SK-N-SH (cell line): Measurements from ENCODE around the gene SPACA7.

DNA sequence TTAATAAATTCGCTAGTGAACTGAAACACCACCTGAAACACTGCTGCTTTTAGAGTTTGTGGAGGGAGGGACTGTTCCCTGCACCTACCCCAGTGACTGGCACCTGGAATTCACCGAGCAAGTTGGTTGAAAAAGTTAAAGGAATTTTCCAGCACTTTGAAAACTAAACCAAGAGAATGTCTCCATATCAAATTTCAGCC, 3.6 kb upstream of the RAB20 start:
- RRBS: no CpG with 5 or more reads among the region's 2 CpGs
CAGE:
- cytosol, long polyA plus RNA: no peak
- long polyA plus RNA: no peak
- nucleus, long polyA plus RNA: no peak

DNA sequence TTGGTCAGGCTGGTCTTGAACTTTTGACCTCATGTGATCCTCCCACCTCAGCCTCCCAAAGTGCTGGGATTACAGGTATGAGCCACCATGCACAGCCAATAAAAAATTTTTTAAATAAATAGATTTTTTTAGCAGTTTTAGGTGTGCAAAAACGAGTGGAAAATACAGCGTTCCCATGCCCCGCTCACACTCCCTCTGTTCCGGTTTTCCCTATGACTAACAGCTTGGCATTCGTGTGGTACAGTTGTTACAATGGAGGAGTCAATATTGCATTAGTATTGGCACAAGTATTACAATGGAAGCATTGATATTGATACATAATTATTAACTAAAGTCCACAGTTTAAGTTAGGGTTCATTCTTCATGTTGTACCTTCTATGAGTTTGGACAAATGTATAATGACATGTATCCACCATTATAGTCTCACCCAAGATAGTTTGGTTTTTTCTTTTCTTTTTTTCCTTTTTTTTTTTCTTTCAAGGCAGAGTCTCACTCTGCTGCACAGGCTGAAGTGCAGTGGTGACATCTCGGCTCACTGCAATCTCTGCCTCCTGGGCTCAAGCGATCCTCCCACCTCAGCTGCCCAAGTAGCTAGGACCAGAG, 15.3 kb upstream of the RAB20 start:
- RRBS: no CpG with 5 or more reads among the region's 7 CpGs
CAGE:
- cytosol, long polyA plus RNA: no peak
- long polyA plus RNA: no peak
- nucleus, long polyA plus RNA: no peak

GRCh38 chr13:110632205-110632912, 17.0 kb downstream of the NAXD start:
- RRBS: no CpG with 5 or more reads among the region's 21 CpGs
CAGE:
- cytosol, long polyA plus RNA: no peak
- long polyA plus RNA: no peak
- nucleus, long polyA plus RNA: no peak

- RRBS: no CpG with 5 or more reads among the region's 25 CpGs
CAGE:
- cytosol, long polyA plus RNA: no peak
- long polyA plus RNA: no peak
- nucleus, long polyA plus RNA: no peak
Observed at GRCh38 chr13:110719349-110719593, 5.8 kb downstream of the ING1 start.

DNA sequence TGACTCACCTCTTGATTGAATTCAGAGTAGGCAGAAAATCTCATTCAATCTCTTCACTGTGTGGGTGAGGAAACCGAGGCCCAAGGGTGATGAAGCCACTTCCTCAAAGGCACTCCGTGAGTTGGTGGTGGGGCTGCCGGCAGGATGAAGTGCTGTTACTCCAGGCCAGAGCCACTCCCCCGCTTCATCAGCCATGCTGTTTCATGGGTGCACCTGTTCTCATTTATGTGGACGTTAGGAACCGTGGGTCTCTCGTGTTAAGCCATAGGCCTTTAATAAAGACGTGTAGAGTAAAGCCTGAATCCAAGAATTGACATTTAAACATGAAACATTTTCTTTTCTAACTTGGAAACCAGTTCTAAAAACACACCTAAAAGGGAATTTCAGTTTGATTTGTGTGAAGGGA, 13.3 kb downstream of the ING1 start:
- RRBS: no CpG with 5 or more reads among the region's 8 CpGs
CAGE:
- cytosol, long polyA plus RNA: no peak
- long polyA plus RNA: no peak
- nucleus, long polyA plus RNA: no peak

DNA sequence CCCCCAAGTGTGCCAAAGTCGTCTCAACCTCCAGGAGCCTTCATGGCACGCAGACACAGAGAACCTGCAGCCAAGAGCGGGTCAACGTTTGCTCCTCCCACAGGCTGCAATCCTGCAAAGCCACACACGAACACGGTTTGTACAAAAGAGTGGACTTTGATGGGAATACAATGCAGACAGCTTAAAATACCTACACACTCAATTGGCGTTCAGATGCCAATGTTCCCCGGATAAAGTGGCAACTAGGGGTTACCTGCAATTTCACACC, 29.3 kb downstream of the ANKRD10 start:
- RRBS: no CpG with 5 or more reads among the region's 8 CpGs
CAGE:
- cytosol, long polyA plus RNA: no peak
- long polyA plus RNA: no peak
- nucleus, long polyA plus RNA: no peak

GRCh38 chr13:110921431-110922075, 6.7 kb upstream of the ANKRD10 start:
- RRBS: no CpG with 5 or more reads among the region's 13 CpGs
CAGE:
- cytosol, long polyA plus RNA: no peak
- long polyA plus RNA: no peak
- nucleus, long polyA plus RNA: no peak

GRCh38 chr13:111166906-111167704, 52.0 kb downstream of the ARHGEF7 start:
- RRBS: no CpG with 5 or more reads among the region's 12 CpGs
CAGE:
- cytosol, long polyA plus RNA: no peak
- long polyA plus RNA: no peak
- nucleus, long polyA plus RNA: no peak

DNA sequence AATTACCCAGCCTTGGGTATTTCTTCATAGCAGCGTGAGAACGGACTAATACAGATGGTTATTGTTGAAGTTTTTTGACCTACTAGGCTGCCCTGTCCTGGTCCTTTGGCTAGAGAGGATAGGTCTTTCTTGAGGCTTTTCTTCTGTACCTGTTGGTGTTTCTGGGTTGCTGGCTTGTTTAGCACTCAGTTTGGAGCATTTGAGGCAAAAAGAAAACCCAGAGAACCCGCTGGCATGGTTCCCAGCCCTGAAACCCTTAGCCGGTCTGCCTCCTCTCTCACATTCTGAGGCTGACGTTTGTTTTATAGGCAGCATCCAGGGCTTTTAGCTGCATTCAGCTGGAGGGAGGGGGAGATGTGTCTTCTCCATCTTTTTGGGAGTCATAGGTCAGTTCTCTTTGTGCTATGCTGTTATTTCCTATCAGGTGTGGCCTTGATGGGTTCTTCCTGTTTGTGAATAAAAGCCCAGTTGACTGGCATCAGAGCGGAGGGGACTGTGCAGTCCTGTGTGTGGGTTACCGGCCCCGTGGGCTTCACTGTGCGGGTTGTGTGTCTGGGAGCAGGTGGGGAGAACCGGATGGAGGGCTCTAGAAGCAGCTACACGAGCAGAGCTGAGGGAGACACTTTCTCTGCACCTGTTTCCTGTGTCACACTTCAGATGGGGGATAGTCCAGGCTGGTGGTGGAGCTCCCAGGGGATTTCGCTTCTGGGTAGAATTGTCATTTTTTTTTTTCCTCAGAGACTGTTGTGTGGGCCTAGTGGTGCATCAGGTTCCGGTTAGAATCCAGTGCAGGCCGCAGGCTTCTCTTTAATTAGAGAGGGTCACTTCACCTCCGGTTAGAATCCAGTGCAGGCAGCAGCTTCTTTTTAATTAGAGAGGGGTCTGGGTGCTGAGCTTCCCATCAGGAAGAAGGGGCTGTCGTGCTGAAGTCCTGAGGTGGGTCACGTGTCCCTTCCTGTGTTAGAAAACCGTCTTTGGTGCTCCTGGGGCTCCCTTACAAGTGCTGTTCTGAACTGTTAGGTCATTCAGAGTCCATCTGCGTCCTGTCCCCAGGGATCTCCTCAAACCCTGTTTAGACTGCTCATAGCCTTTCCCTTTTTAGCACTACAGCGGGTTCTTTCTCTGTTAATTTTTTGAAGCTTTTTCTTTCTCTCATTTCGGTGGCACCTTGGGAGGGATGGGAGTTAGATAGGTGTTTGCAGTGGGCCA, 69.6 kb downstream of the ARHGEF7 start:
- RRBS: 90% methylated on average over 6 of the region's 21 CpGs
CAGE:
- cytosol, long polyA plus RNA: no peak
- long polyA plus RNA: no peak
- nucleus, long polyA plus RNA: no peak

- RRBS: no CpG with 5 or more reads among the region's 13 CpGs
CAGE:
- cytosol, long polyA plus RNA: no peak
- long polyA plus RNA: no peak
- nucleus, long polyA plus RNA: no peak
Observed at GRCh38 chr13:111186425-111187104, 71.5 kb downstream of the ARHGEF7 start.

GRCh38 chr13:111215580-111216044, 100.5 kb downstream of the ARHGEF7 start:
- RRBS: no CpG with 5 or more reads among the region's 7 CpGs
CAGE:
- cytosol, long polyA plus RNA: no peak
- long polyA plus RNA: no peak
- nucleus, long polyA plus RNA: no peak

- RRBS: no CpG with 5 or more reads among the region's 6 CpGs
CAGE:
- cytosol, long polyA plus RNA: no peak
- long polyA plus RNA: no peak
- nucleus, long polyA plus RNA: no peak
Observed at GRCh38 chr13:111280700-111281012, 39.8 kb upstream of the TEX29 start.

DNA sequence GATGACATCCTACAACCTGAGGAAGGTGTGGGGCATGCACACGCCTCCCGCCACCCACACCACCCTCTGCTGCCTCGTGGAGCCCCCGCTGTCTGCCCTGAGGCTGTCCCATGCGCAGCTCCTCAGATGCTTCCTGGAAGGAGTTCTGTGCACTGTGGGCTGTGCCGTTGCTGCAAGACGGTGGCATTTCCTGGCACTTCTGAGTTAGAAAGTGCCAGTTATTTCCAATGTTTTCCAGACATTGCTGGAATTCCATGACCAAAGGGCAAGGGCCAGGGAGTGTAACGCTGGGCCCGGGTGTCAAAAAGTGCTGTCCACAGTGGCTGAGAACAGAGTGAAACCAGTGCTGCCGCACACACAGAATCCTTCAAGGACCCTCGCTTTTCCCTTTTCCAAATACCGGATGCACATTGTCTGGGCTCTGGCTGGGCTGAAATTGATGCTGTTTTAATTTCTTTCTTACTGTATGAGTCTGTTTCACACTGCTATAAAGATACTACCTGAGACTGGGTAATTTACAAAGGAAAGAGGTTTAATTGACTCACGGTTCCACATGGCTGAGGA, 4.1 kb upstream of the TEX29 start:
- RRBS: 94% methylated on average over 3 of the region's 13 CpGs
CAGE:
- cytosol, long polyA plus RNA: no peak
- long polyA plus RNA: no peak
- nucleus, long polyA plus RNA: no peak

- RRBS: no CpG with 5 or more reads among the region's 41 CpGs
CAGE:
- cytosol, long polyA plus RNA: no peak
- long polyA plus RNA: no peak
- nucleus, long polyA plus RNA: no peak
Observed at GRCh38 chr13:112057092-112057633, 9.8 kb upstream of the SOX1 start.

DNA sequence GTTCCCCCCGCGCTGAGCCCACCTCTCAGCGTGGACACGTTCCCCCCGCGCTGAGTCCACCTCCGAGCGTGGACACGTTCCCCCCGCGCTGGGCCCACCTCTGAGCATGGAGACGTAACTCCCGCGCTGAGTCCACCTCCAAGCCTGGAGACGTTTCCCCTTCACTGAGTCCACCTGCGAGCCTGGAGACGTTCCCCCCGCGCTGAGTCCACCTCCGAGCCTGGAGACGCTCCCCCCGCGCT, 96.8 kb downstream of the SOX1 start:
- RRBS: no CpG with 5 or more reads among the region's 23 CpGs
CAGE:
- cytosol, long polyA plus RNA: no peak
- long polyA plus RNA: no peak
- nucleus, long polyA plus RNA: no peak

- RRBS: no CpG with 5 or more reads among the region's 18 CpGs
CAGE:
- cytosol, long polyA plus RNA: no peak
- long polyA plus RNA: no peak
- nucleus, long polyA plus RNA: no peak
Observed at GRCh38 chr13:112204801-112205388, 137.9 kb downstream of the SOX1 start.

DNA sequence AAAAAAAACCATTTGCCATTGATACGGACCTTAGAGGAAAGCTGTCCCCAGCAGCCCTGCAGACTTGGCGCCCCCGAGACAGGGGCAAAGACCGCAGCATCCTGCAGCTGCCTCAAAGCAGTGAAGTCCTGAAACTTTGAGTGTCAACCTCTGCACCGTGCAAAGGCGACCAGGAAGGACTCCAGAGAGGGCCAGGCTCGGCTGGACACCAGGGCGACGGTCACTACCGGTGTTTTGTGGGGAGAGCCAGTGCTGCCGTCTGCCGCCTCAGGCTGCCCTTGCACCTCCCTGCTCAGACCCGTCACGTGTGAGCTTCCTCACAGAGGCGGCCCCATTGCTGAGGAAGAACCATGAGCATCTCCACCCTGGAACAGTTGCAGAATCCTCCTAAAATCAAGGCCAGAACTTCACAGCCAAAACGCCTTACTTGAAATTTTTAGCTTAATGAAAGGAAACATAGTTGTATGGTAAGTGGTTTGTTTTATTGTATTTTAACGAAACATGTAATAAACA, 146.6 kb upstream of the SPACA7 start:
- RRBS: no CpG with 5 or more reads among the region's 17 CpGs
CAGE:
- cytosol, long polyA plus RNA: no peak
- long polyA plus RNA: no peak
- nucleus, long polyA plus RNA: no peak

DNA sequence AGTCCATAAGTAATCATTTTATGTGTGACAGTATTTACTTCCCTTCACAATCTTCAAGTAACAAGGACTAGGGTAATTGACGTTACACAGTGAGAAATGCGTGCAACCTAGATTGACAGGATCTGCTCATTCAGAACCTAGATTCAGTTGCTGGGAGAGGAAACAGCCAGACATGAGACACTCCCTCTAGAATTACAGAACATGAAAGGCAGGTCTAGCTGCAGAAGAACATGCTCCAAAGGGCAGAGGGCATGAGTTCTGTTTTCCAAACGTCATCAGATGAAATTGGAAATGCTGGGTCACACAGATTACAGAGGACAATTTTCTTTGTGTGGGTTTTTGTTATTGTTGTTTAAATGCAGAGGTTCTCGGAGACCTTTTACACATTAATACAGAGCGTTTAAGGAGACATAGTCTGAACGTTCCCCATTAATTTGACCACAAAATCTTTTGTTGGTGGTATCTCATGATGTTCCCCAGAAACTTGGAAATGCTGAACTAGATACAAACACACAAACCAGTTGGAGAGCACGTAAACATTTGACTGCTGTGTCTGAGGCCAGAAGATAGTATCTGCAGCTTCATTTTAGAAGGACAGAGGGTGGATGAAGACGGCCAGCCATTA, 145.6 kb upstream of the SPACA7 start:
- RRBS: no CpG with 5 or more reads among the region's 8 CpGs
CAGE:
- cytosol, long polyA plus RNA: no peak
- long polyA plus RNA: no peak
- nucleus, long polyA plus RNA: no peak

DNA sequence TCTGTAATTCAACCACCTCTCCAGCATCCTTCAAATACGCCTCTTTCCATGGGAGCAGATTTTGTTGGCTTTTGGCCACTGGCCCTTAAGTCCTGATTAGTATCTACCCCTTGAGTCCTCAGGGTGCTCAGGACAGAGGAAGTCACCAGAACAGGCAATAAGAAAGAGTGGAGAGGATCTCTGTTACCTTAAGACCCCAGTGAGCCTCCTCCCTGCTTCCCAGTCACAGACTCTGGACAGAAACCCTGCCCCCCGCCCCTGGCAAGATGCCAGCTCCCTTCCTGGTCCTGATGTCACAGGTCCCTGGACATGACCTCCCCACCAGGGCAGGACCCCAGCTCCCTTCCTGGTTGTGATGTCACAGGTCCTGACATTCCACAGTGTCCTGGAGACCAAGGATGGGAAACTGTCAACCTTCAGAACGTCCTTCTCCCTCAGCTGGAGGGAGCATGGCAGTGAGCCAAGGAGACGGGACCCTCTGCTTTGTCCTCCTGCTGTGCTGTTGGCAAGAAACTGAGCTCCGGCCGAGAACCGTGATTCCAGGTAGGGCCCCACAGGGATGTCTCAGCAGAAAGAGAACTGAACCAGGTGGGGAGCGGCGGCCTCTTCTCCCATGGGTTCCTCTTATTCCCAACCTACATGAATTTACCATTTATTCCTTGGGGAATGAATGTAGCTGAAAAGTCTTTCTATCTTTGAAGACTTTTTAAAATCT, at the start of gene SPACA7:
Gene SPACA7 (plus strand): TSS at position 419 of the 715 bp plus-strand sequence.
- RRBS: no CpG with 5 or more reads among the region's 9 CpGs
CAGE:
- cytosol, long polyA plus RNA: no peak
- long polyA plus RNA: no peak
- nucleus, long polyA plus RNA: no peak

GRCh38 chr13:112555798-112556340, 32.1 kb downstream of the TUBGCP3 start:
- RRBS: no CpG with 5 or more reads among the region's 9 CpGs
CAGE:
- cytosol, long polyA plus RNA: no peak
- long polyA plus RNA: no peak
- nucleus, long polyA plus RNA: no peak